Measurements from ENCODE around the genes STX1B and TP53TG3D.

DNA sequence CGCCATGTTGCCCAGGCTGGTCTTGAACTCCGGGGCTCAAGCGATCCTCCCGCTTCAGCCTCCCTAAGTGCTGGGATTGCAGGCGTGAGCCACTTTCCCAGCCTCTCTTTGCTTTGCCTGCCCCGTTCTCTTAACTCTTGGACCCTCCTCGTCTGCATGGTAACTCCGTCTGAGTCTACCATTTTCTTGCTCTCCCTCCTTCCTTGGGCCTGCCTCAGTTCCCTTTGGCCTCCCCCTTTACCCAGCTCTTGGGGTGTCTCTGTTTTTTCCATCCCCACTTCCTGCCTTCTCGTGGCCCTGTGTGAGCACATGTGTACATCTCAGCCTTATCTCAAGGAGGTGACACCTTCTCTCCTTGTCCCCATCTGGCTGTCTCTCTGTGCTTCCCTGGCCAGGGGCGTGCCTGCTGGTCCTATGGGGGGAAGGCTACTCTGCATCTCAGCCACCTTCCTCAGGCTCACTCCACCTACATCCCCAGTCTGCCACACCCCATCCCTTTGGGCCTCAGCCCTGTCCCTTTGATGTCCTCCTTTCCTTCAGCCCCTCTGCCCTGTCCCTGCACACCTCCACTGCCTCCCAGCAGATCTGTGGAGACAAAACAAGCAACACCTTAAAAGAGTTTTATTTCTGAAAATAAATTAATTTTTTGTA lies 6.6 kb downstream of the CTF1 start:
- PRO-cap, result no peak
- RAMPAGE, long total RNA, result no peak
- RRBS, result no CpG with 5 or more reads among the region's 10 CpGs

- PRO-cap, result no peak
- RAMPAGE, long total RNA, result no peak
- RRBS, result no CpG with 5 or more reads among the region's 39 CpGs
Measured at GRCh38 chr16:30965577-30966448, 8.3 kb downstream of the SETD1A start.

- PRO-cap, result no peak
- RAMPAGE, long total RNA, result no peak
- RRBS, result 3% methylated on average over 10 of the region's 76 CpGs
Measured at GRCh38 chr16:31010174-31011251, at the start of gene STX1B. TSS of gene STX1B (minus strand) at chr16:31010638.

GRCh38 chr16:31071509-31072535 lies 2.2 kb downstream of the ZNF668 start:
- PRO-cap, result no peak
- RAMPAGE, long total RNA, result no peak
- RRBS, result no CpG with 5 or more reads among the region's 9 CpGs

DNA sequence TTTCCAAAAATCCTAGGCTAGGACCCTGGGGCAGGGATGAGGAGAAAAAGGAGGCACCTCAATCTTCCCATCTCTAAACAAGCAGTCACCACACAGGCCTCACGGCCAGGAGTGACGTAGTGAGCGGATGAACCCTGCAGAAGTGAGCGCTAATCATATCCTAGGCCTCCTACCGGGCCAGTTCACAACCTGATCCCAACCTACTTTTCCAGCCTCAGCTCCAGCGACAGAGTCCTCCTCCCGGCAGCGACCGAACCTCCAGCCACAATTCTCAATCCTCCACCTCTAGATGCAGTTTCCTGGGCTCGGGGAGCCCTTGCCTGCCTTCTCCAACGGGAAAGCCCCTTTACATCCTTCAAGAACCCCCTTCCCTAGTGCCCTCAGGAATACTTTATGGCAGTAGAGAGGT lies 1.5 kb downstream of the ZNF668 start:
- PRO-cap, result no peak
- RAMPAGE, long total RNA, result no peak
- RRBS, result 5% methylated on average over 3 of the region's 11 CpGs

DNA sequence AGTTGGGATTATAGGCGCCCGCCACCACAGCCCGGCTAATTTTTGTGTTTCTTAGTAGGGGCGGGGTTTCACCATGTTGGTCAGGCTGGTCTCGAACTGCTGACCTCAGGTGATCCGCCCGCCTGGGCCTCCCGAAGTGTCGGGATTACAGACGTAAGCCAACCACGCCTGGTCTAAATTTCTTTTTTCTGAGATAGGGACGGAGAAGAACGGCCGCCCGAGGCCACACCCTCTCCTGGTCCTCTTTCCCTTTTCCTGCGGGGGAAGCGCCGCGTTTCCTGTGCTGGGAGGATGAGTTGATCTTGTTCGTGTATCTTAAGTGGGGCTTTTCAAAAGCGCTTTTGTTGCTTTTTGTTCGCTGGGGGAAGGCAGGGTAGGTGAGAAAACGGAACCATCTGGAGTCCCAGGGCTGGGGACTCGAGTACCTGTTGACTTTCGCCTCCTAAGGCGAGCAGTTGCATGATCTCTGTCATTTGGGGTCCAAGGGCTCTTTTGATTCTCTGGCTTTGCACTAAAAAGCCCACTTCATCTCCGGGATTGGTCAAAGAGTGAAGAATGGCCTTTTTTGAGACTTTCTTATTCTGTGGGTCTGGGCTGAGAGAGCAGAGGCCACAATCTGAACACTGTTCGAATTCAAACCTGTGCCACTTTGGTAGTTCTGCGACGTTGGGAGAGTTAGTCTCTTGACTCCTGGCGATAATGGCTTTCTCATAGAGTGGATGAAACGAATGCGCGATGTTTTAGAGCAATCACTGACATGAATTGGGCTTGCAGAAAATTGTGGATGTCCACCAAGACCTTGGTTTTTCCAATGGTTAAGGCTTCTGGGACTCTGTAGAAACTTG lies 1.3 kb downstream of the FUS start:
- PRO-cap, result no peak
- RAMPAGE, long total RNA, result no peak
- RRBS, result no CpG with 5 or more reads among the region's 34 CpGs

DNA sequence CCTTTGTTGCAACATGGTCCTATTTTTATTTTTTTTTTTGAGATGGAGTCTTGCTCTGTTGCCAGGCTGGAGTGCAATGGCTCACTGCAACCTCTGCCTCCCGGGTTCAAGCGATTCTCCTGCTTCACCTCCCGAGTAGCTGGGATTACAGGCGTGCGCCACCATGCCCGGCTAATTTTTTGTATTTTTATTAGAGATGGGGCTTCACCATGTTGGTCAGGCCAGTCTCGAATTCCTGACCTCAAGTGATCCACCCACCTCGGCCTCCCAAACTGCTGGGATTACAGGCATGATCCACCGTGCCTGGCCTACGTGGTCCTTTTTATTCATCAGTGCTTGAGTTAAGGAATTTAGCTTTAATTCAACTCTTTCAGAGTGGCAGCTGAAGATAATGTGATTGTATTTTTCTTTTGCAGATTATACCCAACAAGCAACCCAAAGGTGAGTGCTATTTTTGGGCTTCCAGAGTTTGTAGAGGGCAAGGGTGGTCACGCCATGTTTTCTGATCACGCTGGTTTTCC lies 2.1 kb downstream of the FUS start:
- PRO-cap, result no peak
- RAMPAGE, long total RNA, result no peak
- RRBS, result no CpG with 5 or more reads among the region's 12 CpGs

- PRO-cap, result no peak
- RAMPAGE, long total RNA, result no peak
- RRBS, result 94% methylated on average over 6 of the region's 17 CpGs
Measured at GRCh38 chr16:31190608-31191295, 10.8 kb downstream of the FUS start.

- PRO-cap, result no peak
- RAMPAGE, long total RNA, result no peak
- RRBS, result no CpG with 5 or more reads among the region's 13 CpGs
Measured at GRCh38 chr16:31194405-31195571, 7.8 kb downstream of the PYCARD start.

GRCh38 chr16:31265131-31265909 lies 5.5 kb downstream of the ITGAM start:
- PRO-cap, result no peak
- RAMPAGE, long total RNA, result no peak
- RRBS, result no CpG with 5 or more reads among the region's 17 CpGs

DNA sequence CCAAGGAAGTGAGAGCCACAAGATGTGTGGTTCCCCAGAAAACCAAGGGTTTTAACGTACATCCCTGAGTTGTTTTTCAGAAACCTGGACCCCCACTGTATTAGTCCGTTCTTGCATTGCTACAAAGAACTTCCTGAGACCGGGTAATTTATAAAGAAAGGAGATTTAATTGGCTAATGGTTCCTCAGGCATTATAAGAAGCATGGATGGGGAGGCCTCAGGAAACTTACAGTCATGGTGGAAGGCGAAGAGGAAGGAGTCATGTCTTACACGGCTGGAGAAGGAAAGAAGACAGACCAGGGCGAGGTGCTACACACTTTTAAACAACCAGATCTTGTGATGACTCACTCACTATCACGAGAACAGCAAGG lies 7.8 kb upstream of the ITGAX start:
- PRO-cap, result no peak
- RAMPAGE, long total RNA, result no peak
- RRBS, result no CpG with 5 or more reads among the region's 7 CpGs

- PRO-cap, result no peak
- RAMPAGE, long total RNA, result no peak
- RRBS, result 64% methylated on average over 3 of the region's 17 CpGs
Measured at GRCh38 chr16:31351752-31352442, 3.1 kb upstream of the ITGAX start.

GRCh38 chr16:31380465-31381154 lies 12.5 kb upstream of the ITGAD start:
- PRO-cap, result no peak
- RAMPAGE, long total RNA, result no peak
- RRBS, result no CpG with 5 or more reads among the region's 13 CpGs

DNA sequence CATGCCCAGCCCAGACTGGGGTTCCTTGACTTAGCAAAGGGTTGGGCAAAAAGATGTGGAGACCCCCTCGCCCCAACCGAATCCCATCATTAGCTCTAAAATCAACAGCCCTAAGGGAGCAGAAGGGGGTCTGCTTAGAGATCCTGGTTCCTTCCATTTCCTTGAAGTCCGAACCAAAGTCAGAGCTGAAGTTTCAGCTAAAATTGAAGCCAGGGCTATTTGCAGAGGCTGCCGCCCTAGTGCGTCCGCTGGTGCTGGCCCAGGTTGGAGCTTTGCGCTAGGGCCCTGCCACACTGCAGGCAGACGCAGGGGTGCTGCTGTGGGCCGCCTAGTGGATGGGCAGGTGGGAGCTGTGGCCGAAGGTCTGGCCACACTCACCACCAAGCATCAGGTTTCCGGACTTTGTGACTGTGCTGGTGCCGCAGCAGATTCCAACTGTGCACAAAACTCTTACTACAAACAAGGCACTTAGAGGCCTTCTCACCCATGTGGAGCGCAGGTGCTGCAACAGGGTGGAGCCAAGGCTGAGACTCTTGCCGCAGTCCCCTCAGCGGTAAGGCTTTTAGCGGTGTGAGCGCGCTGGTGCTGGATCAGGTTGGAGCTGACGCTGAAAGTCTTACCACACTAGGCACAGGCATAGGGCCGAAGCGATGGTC lies 1.4 kb upstream of the ARMC5 start:
- PRO-cap, result no peak
- RAMPAGE, long total RNA, result no peak
- RRBS, result no CpG with 5 or more reads among the region's 21 CpGs

DNA sequence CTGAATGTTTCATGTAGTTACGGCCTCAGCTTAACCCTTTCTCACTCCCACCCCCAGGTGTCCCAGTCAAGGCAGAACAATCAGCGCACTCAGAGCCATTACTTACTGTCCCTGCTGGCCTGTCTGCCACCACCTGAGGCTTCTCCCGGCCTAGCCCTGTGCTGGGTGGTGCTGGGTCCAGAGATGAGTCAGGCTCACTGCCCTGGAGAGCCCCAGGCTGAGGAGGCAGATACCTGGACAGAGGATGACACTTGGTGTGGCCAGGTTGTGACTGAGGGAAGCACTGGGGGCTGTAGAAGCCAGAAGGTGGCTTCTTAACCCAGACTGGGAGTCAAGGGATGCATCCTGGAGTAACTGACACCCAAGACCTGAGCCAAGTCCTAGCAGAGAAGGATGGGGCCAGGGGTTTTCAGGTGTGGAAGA lies 3.9 kb upstream of the SLC5A2 start:
- PRO-cap, result no peak
- RAMPAGE, long total RNA, result no peak
- RRBS, result no CpG with 5 or more reads among the region's 3 CpGs

DNA sequence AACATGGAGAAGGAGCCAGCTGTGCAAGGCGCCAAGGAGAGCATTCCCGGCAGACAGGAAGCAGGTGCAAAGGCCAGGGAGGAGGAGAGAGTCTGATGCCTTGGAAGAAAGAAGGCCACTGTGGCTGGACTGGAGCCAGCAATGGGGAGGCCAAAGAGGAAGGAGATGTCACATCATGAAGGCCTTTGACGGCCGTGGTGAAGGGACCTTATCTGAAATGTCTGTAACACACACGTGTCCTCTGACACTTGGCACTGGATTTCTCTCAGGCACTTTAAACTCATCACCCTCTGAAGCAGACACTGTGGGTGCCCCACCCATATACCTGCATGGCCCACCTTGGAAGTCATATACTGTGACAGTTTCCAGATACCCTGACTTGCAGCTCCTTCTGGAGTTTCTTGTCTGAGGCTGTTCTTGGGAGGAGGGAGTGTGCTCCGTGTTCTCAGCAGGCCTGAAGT lies 2.0 kb upstream of the SLC5A2 start:
- PRO-cap, result no peak
- RAMPAGE, long total RNA, result no peak
- RRBS, result no CpG with 5 or more reads among the region's 6 CpGs

DNA sequence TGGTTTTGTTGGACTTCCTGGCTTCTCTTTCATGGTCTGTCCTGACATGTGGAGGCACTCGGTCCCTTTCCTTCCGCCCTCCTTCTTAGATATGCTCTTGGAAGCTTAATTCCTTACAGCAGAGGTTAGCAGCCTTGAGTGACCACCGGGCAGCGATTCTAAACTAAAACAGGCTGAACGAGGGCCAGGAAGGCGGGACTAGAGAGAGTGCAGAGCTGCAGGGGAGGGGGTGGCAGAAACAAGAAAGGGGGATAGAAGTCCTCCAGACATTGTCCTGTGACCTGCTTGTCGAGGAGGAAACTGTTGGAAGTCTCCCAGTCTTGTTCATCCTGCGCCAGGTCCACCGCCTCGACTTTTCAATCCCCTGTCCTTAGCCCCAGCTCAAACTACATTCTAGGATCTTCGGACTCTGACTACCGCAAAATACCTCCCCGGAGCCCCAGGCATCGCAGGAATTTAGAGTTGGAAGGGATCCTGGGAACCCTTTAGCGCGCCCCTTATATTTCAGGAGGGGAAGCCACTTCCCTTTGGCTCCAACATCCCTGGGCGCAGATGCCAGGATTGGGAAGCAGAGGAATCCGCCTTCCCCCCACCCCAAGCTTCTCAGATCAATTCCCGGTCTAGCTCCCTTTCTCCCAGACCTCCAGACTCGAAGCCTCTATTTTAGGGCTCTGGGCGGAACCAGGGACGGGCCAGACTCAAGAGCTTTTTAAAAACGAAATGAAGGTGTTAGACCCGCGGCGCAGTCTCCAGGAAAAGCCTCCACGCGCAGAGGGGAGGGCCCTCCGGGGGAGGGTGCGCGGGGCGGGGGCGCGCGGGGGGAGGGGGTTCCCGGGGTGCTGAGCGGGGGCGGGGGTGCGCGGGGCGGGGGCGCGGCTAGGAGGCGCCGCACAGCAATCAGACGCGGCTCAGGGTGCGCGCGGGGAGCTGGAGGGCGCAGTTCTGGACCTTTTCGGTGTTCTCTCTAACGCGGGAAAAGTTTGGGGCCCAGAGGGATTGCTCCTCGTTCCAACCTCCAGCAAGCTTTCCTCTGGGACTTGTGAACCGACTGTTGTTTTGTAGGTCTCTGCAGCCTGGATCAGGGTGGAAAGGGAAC lies 1.4 kb downstream of the AHSP start:
- PRO-cap, result no peak
- RAMPAGE, long total RNA, result no peak
- RRBS, result 2% methylated on average over 8 of the region's 56 CpGs

GRCh38 chr16:31714063-31714575 lies 1.1 kb downstream of the KRBOX5 start:
- PRO-cap, result no peak
- RAMPAGE, long total RNA, result no peak
- RRBS, result no CpG with 5 or more reads among the region's 6 CpGs

- PRO-cap, result no peak
- RAMPAGE, long total RNA, result no peak
- RRBS, result no CpG with 5 or more reads among the region's 3 CpGs
Measured at GRCh38 chr16:31869990-31870367, 3.6 kb upstream of the ZNF267 start.

GRCh38 chr16:32253218-32253583 lies at the start of gene TP53TG3D:
TSS of gene TP53TG3D (plus strand) at chr16:32253286.
- PRO-cap, result no peak
- RAMPAGE, long total RNA, result no peak
- RRBS, result no CpG with 5 or more reads among the region's 25 CpGs